Smooth muscle cell (in vitro differentiated cells): ENCODE data around the genes SOX12 and RBCK1.

DNA sequence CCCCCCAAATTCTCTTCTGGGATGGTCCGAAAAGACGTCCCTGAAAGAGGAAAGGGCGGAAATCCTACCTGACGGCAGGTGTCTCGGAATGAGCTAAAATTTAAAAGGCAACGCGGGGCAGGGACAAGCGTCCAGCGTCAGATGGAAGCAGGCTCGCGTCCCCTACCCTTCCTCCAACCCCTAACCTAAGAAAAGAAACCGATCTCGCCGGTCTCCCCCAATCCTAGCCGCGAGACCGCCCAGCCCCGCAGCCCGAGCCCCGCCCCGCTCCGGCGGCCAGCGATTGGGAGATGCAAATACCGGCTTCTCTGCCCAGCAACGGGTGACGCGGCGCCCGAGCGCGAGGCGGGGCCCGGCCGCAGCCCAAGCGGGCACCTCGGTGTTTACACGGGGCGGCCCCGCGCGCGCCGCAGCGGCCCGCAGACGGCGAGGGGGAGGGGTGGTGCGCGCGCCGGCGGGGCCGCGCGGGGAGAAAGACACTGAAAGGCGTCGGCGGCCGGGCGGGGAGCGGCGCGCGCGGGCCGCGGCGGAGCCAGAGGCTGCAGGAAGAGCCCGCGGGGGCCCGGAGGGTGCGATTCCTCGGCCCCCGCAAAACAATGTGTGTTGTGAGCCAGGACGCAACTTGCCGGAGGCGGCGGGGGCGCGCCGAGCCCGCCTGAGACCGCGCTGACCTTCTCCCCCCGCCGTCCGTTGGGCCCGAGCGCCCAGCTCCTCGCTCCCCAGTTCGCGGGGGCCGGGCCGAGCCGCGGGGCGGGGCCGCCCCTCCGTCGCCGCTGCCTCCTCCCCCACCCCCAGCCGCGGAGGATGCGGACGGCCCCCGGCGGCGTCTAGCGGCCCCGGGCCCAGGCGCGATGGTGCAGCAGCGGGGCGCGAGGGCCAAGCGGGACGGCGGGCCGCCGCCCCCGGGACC is at the start of gene SOX12:
SOX12 (plus strand) TSS at position 479 of the 910 bp plus-strand sequence.
- RAMPAGE, long total RNA = start-site peak on the minus strand centred at position 175 of the sequence, 26 bp wide, 29 and 16 reads in 2 replicates

- RAMPAGE, long total RNA = no peak
Observed at GRCh38 chr20:406792-407998, 904 bp upstream of the RBCK1 start.

- RAMPAGE, long total RNA = start-site peak on the plus strand at chr20:408290-408366, 166 and 21 reads in 2 replicates
Observed at GRCh38 chr20:407999-409042, at the start of gene RBCK1. RBCK1 (plus strand) TSS chr20:408299.

GRCh38 chr20:409043-409290 is 868 bp downstream of the RBCK1 start:
- RAMPAGE, long total RNA = no peak

GRCh38 chr20:437690-438217 is 24.6 kb downstream of the TBC1D20 start:
- RAMPAGE, long total RNA = no peak

GRCh38 chr20:460691-461055 is 1.7 kb downstream of the TBC1D20 start:
- RAMPAGE, long total RNA = no peak

GRCh38 chr20:574537-575230 is 31.1 kb upstream of the CSNK2A1 start:
- RAMPAGE, long total RNA = no peak

GRCh38 chr20:642287-642853 is 10.6 kb downstream of the SRXN1 start:
- RAMPAGE, long total RNA = no peak

DNA sequence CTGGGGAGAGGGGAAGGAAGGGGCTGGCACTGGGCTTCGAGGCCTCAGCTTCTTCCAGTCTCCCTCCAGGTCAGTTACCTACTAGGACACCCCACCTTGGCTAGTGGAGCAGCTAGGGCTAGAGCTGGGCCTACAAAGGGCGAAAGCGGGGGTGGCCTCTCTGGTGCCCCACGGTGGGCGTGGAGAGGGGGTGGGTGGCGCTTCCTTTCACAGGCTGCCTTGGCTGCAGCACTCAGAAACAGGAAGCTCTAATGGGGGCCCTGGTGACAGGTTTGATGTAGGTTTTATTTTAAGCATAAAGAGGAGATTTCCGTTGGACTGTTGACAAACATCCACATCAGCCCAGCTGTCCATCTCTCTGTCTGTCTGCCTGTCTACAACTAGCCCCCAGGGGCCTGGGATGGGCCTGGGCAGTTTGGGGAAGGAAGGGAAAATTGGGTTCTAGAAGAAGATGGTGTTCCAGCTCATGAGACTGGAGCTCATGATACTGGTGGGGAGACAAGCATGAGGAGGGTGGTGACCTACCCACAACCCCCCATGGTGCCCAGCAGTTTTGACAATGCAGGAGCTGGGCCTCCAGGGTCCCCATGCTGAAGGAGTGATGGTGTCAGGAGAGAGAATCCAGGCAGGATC is 13.5 kb downstream of the FAM110A start:
- RAMPAGE, long total RNA = no peak

DNA sequence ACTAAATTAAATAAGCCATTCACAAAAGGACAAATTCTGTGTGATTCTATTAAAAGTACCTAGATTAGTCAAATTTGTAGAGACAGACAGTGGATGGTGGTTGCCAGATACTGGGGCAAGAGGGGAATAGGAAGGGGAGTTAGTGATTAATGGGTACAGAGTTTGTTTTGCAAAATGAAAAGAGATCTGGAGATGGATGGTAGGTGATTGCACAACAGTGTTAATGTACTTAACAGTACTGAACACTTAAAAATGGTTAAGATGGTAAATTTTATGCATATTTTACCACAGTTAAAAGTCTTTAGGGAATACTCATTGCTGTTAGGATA is 11.6 kb downstream of the PSMF1 start:
- RAMPAGE, long total RNA = no peak

GRCh38 chr20:1156343-1156611 is 28.5 kb downstream of the TMEM74B start:
- RAMPAGE, long total RNA = no peak

GRCh38 chr20:1215695-1216108 is 10.1 kb upstream of the RAD21L1 start:
- RAMPAGE, long total RNA = no peak

DNA sequence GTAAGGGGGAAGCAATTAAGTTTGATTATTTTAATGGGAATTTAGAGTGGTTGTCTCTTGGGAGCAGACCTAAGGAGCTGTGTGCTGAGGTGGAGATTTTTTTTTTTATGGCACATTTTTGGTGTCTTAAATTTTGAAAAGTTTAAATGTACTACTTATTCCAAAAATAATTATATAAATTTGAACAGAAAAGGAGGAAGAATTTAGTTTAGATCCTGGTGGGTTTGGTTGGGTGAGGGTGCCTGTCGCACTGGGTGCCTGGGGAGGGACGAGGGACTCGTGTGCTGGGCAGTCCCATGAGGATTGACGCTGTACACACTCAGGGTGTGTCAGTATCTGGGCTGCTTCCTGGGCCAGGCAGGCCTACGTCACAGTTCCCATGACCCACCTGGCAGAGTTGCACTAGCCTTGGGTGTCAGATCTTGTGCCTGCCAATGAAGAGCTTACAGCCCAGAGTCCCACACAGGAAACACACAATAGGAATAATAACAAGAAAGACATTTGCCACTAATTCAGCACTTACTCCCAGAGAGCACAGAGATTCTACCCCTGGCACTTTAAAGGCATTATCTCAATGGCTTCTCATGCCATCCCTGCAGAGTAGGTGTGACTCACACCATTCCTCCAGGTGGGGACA is 1.1 kb upstream of the SDCBP2 start:
- RAMPAGE, long total RNA = no peak

- RAMPAGE, long total RNA = no peak
Observed at GRCh38 chr20:1336146-1336479, 7.2 kb upstream of the SDCBP2 start.

GRCh38 chr20:1391558-1392414 is 1.1 kb downstream of the FKBP1A start:
- RAMPAGE, long total RNA = no peak

DNA sequence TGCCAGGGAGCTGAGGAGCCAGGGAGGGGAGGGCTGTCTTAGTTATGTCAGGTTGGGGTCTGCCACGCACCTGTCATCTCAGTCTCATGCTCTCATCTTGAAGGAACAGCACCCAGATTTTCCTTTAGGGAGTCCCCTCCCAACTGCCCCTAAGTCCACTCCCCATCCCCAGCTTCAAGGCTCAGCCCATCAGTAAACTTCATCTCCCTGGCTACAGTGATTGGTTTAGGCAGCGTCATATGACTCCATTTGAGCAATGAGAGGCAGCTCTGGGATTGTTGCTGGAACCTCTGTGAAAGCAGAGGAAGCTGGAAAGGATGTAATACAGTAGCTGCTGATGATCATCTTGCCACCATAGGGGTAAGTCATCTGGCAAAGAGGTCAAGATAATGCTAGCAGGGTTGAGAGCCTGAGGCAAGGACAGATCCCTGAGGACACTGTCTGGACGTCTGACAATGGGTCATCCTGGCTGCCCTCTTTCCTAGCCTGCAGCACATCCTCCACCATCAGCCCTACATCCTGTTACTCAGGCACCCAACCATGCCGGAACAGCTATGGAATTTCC is 25.4 kb upstream of the FKBP1A start:
- RAMPAGE, long total RNA = no peak

DNA sequence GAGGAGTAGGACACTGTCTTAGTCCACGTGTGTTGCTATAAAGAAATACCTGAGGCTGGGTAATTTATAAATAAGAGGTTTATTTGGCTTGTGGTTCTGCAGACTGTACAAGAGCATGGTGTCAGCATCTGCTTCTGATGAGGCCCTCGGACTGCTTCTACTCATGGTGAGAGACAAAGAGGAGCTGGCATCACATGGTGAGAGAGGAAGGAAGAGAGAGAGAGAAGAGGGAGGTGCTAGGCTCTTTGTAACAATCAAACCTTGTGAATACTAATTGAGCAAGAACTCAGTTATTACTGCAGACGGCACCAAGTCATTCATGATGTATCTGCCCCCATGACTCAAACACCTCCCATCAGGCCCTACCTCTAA is 6.3 kb upstream of the SIRPG start:
- RAMPAGE, long total RNA = no peak

DNA sequence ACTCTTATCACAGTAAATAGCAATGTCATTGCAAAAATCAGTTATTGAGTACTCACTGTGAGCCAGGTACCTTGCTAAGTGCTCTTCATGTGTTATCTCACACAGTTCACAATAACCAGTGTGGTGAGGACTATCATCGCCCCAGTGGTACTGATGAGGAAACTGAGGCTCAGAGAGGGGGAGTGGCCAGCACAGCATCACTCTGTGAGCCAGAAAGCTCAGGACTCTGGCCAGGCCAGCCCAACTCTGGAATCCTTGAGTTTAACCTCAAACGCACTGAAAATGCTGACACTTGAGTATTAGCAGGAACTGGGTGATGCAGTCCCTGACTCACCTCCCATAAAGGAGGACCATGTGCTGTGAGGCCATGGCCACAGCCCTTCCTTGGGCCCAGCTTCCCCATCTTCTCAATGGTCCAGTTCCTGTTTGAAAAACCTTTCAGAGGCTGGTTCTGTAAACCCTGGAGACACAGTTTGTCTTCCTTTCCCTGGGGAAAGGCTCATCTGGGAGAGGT is 74.6 kb upstream of the SIRPA start:
- RAMPAGE, long total RNA = no peak

GRCh38 chr20:1883687-1884221 is 11.5 kb upstream of the SIRPA start:
- RAMPAGE, long total RNA = no peak

- RAMPAGE, long total RNA = no peak
Observed at GRCh38 chr20:1904153-1904526, 8.9 kb downstream of the SIRPA start.